Hematopoietic multipotent progenitor cell (in vitro differentiated cells): ENCODE data around the genes MS4A13 and CCDC86.

DNA sequence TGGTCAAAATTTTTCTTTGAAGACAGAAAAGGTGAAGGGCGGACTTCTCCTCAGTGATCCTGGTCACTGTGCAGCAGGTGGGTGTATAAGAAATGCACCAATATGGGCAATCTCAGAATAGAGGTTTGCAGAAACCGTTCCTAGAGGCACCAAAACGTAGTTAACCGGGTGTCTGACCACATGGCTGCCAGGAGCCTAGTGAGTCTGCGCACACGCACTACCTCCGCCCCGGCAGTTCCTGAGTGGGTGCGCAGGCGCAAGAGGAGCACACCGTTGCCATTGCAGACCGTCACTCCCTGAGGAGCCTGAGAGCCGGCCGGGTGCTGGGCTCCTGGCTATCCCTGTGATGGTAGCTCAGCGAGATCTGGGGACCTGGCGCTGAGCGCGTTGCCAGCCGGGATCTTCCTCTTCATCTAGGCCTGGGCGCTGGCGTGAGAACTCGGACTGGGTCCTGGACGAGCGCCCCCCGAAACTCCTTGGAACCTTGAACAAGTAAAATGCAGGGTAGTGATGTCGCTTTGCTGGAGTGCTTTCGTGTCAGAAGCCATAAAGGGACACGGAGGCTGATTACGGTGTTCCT, at the start of gene MS4A13:
TSS of gene MS4A13 (plus strand) at position 289 of the 580 bp plus-strand sequence.
- CAGE, long polyA plus RNA = no peak

GRCh38 chr11:60683753-60684238, 15.6 kb upstream of the MS4A8 start:
- CAGE, long polyA plus RNA = no peak

GRCh38 chr11:60718441-60718950, 19.1 kb downstream of the MS4A8 start:
- CAGE, long polyA plus RNA = no peak

GRCh38 chr11:60841515-60842752, at the start of gene CCDC86:
Gene CCDC86, plus strand, starts transcription at chr11:60842113.
- CAGE, long polyA plus RNA = start-site peak on the plus strand at chr11:60842057-60842127, 1,076 reads

GRCh38 chr11:60852567-60853084, 3.1 kb downstream of the PTGDR2 start:
- CAGE, long polyA plus RNA = no peak

- CAGE, long polyA plus RNA = no peak
Observed at GRCh38 chr11:60932565-60933237, 8.4 kb downstream of the TMEM132A start.

- CAGE, long polyA plus RNA = no peak
Observed at GRCh38 chr11:60981989-60982707, 10.7 kb downstream of the CD6 start.

DNA sequence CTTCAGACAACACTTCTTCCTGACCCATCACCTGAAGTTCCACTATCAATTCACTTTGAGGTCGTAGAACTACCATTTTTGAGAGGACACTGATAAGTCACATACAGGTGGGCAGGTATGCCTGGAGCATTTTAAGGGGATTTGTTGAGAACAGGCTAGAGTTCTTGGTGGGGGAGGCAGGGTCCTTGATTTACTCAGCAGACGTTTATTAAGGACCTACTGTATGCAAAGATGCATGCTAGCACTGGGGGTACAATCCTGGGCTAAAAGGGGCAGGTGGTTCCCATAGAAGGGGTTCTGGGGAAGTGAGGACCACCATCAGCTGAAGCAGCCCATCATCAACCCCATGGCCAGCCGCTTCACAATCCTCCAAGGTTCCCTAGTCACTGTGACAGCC, 35.3 kb downstream of the CD6 start:
- CAGE, long polyA plus RNA = no peak

- CAGE, long polyA plus RNA = no peak
Observed at GRCh38 chr11:61061673-61061952, 40.7 kb upstream of the CD5 start.

GRCh38 chr11:61075754-61076243, 26.5 kb upstream of the CD5 start:
- CAGE, long polyA plus RNA = no peak

- CAGE, long polyA plus RNA = no peak
Observed at GRCh38 chr11:61080105-61080402, 22.2 kb upstream of the CD5 start.

DNA sequence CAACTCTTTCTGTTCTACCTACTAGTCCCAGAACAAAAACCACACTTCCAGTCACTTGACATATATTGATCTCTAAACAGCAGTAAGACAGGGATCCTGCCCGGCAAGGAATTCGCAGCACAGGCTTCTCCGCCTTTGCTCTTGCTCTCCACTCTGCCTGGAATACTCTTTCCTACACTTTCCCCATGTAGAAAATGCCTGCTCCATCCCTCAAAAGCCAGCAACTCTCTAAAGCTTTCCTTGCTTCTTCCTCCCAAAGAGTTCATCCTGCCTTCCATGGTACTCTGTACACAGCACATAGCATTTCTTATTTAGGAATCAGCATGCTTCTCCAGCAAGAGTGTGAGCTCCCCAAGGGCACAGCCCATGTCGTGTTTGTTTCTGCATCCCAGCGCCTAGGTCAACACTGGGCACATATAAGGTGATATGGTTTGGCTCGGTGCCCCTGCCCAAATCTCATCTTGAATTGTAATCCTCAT, 8.5 kb downstream of the VPS37C start:
- CAGE, long polyA plus RNA = no peak

DNA sequence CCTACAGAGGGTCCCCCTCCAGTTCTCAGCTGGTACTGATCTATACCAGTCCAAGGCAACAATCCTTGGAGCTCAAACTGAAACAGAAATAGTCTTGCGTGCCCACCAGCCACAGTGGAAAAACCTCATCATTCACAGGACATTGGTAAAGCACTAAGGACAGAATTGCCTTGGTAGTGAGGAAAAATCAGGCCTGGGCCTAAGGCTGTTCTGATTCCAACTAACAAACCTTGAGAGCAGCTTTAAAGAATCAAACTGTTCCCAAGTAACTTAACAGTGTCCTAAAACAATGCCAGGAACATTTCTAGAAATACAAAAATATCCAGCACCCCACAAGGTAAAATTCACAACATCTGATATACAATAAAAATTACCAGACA, 7.4 kb downstream of the VPS37C start:
- CAGE, long polyA plus RNA = no peak

GRCh38 chr11:61299323-61300356, 4.5 kb upstream of the VWCE start:
- CAGE, long polyA plus RNA = no peak

DNA sequence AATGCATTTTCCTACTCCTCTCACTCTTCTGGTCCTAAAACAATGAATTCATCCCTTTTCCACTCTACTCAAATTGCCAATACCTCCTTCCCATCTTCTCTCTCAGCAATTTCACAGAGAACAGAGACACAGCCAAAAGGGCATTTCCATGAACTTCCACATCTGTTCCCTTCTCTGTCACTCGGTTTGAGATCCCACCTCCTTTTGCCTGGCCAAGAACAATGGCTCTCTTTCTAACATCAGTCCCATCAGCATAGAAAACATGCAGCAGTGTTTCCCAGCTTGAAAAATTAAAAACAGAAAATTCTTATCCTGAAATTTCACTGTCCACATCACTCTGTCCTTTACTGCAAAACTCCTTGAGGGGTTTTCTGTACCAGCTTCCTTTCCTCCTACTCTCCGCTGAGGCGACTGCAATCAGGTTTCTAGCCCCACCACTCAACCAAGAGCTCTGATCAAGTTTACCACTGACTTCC, 11.8 kb upstream of the VWCE start:
- CAGE, long polyA plus RNA = no peak

GRCh38 chr11:61347331-61348624, 13.9 kb downstream of the CYB561A3 start:
- CAGE, long polyA plus RNA = no peak

DNA sequence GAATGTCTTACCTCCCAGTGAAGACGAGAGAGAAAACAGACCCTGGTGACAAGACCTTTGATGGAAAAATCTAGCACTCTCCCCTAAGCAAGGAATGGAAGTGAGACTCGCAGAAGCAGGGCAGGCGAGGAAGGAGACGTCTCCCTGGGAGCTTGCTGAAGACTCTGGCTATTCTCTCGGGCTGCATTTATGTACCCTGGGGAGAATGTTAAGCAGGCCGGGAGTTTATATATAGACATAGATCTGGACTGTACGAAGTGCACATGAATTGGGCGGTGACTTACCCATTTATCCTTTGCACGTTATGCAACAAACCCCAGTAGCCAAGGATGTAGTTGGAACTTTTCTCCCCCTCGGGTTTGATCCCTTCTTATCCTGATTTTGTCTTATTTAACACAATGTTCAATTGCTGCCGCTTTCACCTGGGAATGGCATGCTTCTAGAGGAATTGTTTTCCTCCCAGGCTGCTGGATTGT, 18.1 kb downstream of the SDHAF2 start:
- CAGE, long polyA plus RNA = no peak

DNA sequence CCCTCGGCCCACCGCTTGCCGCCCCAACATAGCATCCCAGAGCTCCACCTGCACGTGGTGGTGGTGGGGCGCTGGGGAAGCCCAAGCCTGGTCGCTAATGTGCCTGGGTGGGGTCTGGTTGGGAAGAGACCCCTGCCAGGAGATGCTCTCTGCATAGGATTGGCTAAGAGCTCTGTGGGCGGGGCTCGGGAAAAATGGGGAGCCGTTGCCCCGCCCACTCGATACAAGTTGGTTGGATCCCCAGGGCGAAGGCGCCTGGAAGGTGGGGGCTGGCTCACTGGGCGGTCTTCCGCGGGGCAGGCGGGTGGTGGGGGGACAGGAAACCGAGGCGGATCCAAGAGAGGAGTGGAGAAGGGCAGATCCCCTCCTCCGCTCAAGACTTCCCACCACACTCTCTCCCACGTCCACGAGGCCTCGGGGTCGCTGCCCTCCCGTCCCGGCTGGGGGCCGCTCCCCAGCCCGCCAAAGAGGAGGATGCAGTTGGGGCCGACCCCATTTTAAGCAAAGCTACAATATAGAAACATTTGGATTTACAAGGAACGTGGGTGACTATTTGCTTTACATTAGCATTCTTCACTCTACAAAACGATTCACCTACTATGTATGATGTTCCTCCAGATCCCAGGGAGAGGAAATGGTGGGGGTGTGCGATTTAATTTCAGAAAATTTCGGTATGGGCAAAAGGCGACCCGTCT, 7.8 kb downstream of the LRRC10B start:
- CAGE, long polyA plus RNA = no peak

DNA sequence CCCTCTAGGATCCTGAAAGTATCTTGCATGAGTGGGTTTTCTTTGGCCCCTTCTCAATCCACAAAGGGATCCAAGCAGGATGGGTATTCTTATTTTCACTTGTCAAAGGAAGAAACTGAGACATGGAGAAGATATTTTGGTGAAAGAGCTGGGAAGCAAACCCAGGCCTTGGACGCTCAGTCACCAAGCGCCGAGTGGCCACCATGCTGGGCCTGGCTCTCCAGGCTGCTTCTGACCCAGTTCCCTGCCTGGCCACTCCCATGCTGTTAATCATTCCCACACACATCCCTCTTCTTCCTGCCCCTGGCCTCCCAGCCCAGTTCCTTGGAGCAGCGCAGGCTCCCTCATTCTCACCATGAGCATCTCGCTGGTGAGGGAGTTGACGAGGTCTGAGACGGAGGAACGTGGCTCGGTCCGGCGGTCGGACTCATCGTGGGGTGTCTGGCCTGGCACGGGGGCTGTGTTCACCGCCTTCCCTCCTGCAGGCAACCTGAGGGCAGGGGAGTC, 24.1 kb downstream of the LRRC10B start:
- CAGE, long polyA plus RNA = no peak

DNA sequence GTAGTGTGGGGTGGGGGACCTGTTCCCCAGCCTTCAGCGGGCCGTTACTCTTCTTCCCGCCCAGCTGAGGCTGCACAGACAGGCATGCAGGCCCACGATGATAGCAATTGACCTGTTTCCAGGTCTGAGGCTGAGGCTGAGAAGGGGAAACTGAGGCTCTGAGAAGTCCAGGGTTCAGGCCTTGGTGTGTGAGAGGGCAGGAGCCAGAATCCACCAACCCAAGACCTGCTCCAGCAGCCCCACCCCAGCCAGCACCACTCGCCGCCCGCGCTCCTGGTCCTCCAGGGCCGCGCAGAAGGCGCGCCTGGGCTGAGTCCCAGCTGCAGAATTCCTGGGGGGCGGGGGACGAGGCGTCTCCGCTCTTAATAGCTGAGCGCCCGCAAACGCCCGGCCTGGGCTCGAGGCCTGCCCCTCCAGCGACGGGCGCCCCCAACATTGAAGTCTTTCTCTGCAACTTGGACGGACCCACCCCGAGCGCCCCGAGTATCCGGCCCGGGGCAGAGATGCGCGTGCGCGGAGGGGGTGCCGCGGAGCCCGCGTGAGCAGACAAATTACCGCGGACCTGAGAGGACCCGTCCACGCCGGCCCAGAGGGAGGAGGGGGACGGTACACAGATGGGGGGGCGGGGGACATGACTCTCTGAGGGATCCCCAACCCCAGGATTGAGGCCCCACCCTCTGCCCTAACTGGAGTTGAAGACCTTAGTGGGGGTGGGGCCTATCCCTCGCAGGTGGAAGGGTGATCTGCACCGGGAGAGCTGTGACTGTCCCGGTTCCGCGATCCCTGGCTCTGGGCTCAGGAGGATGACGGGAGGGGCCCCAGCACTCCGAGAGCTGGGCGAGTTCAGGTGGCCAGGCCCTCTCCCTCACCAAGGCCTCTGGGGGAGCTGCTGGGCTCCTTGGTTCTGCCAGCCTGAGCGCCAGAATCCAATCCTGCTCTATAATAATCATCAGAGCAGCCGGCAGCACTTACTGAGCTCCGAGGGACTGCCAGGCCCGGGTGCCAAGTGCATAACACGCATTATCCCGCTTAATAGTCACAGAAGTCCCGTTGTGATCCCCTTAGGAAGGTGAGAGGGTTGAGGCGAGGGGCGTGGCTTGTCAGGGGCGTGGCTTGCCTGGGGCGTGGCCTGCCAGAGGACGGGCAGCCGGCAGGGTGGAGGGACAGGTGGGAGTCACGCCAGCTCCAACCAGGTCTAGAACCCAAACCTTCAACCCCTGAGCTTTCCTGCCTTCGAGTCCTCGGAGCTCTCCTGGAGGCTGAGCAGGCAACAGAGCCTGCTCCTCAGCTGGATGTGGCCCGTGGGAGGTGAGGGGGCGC, 6.9 kb upstream of the SYT7 start:
- CAGE, long polyA plus RNA = no peak